ENCODE data around the gene POTEB3.

DNA sequence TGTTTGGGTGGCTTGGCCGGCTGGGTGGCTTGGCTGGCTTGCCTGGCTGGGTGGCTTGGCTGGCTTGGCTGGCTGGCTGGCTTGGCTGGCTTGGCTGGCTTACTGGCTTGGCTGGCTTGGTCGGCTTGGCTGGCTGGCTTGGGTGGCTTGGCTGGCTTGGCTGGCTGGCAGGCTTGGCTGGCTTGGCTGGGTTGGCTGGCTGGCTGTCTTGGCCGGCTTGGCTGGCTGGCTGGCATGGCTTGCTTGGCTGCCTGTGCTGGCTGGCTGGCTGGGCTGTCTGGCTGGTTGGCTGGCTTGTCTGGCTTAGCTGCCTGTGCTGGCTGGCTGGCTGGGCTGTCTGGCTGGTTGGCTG lies 438.2 kb downstream of the GOLGA6L6 start:
- RRBS, result no CpG with 5 or more reads among the region's 3 CpGs

DNA sequence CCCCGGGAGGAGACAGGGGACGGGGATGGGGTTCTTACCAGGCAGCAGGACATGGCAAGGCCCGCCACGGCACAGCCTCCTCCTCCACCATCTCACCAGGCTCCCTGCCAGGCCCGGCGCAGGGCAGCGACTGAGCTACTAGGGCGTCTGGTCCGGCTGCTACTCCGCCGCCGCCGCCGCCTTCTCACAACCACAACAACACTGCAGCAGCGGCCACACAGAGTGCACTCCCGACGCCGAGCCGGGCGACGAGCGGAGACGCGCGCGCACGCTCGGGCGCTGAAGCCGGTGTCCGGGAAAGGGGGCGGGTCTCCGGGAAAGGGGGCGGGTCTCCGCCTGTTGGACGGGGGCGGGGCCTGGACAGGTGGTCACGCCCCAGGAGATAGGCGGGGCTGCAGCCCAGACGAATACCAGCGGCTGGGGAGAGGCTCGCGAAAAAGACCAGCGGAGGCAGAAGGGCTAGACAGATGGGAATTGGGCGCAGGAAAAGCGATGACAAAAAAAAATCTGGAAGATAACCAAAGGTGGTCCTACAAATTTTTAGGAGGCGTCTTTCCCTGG lies 115.3 kb downstream of the POTEB3 start:
- RRBS, result no CpG with 5 or more reads among the region's 47 CpGs

- RRBS, result no CpG with 5 or more reads among the region's 45 CpGs
These were observed at the start of gene POTEB3 for GRCh38 chr15:21440258-21440937. Gene POTEB3 (minus strand): TSS chr15:21440499.

DNA sequence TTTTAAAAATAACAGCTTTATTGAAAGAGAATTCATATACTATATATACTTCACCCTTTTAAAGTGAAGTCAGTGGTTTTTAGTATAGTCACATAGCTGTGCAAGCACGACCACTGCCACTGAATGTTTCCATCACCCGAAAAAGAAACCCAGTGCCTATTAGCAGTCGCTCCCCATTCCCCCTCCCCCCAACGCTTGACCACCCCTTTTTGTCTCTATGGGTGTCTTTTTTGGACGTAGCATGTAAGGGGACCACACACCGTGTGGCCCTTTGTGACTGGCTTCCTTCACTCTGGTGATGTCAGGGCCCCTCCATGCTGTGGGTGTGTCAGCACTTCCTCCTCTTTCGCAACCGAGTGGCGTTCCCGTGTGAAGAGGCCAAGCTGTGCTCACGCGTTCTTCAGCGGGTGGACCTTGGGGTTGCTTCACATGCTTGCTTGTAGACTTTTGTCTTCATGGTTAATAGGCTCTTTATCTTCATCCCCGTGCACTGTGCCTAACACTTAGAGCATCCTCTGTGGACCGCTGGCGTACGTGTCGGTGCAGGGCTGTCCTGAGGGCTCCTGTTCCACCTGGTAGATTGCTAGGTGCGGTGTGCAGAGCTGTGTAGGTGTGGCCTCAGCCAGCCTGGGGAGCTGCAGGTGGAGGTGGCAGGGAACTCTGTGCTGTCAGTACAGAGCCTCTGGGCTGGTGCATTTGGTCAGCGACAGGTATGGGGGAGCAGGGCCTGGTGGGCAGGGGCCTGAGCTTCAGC lies 168.2 kb downstream of the OR4N4 start:
- RRBS, result no CpG with 5 or more reads among the region's 20 CpGs

DNA sequence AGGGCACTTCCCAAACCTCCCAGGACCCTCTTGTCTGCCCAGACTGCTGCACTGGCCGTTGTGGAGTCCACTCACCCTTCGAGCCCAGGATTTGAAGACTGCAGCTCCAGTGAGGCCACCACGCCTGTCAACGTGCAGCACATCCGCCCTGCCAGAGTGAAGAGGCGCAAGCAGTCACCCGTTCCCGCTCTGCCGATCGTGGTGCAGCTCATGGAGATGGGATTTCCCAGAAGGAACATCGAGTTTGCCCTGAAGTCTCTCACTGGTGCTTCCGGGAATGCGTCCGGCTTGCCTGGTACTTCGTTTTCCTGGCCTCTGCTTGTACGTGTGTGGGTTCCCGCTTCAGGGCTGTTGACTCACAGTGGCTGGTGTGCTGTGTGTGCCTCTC lies 114.2 kb downstream of the GOLGA6L22 start:
- RRBS, result no CpG with 5 or more reads among the region's 17 CpGs

GRCh38 chr15:22839767-22840405 lies 1.4 kb downstream of the NIPA2 start:
- RRBS, result 1% methylated on average over 2 of the region's 16 CpGs

DNA sequence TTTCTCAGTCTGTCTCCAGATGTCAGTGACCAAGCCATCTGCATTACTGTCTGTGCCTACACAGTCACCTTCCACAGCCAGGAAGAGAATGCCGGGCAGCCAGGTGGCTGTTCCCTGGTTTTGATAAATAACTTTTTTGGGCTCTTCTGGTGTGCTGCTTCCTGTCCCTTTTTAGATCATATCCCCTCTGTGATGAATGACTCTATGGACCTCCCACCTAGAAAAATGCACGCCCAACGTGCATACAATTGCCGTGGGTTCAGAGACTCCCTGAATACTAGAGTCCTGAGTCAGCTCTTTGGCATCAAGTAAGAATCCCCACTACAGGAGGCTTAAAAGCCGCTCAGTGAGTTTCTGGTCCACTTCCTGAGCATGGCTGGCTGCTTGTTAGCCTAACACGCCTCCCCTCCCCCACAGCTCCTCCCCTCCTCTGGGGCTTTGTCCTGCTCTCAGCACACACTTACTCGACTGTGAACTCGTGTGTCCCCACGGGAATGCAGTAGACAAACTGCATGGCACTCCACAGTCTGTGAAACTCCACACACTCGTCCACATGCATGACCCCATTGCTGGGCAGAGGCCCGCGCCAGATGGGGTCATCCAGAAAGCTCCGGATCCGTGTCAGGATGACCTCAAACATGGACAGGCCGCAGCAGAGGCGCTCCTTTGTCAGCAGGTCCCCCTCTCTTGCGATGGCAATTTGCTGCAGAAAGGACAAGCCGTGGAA lies 34.7 kb downstream of the NIPA2 start:
- RRBS, result no CpG with 5 or more reads among the region's 18 CpGs

DNA sequence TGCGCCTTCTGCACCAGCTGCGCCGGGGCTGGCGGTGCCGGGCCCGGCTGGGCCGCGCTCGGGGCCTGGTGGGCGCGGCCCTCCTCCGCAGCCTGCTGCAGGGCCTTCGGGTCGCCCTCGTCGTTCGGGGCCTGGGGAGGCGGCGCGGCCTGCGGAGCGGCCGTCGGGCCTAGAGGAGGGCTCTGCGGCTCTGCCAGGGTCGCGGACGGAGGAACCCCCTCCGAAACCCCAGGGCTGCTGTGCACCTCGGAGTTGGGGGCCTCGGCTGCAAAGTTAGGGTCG lies 254 bp downstream of the NDN start:
- RRBS, result no CpG with 5 or more reads among the region's 32 CpGs

DNA sequence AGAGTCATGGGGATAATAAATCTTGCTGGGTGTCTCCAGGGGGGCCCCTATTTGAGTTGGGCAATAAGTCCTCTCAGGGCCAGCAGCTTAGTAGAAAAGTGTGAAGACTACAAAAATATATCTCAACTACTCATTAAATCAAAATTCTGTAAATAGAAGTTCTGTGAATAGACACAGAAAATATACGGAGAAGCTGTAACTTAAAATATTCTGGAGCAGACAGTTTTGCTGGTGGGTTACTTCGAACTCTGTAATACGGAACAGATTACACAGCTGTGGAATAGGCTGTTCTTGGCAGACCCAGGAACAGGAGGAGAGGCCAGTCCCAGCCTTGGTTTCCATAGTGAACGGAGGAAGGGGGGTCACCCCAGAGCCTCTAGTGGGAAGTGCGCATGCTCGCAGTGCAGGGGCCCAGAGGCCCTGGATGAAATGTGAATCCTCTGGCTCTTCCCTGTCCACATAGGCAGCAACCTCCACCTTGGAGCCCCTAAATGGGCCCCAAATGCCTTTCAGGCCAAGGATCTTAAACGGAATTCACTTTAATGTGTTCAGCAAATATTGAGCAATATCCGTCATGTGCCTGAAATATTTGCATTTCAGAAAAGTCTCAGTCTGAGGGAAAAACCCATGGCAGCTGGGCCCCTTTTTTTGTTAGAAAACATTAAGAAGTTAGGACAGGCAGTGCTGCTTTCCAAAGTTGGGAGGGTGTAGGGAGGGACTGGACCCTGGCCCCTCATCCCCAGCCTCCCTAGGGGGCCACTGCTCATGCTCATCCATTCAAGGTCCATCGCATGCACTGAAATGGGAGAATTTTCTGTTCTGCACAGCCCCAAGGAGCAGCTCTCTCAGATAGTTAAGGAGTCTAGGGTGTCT lies 3.3 kb upstream of the NDN start:
- RRBS, result no CpG with 5 or more reads among the region's 9 CpGs

GRCh38 chr15:24823292-24824032 lies 131.3 kb upstream of the SNRPN start:
- RRBS, result no CpG with 5 or more reads among the region's 15 CpGs

- RRBS, result no CpG with 5 or more reads among the region's 3 CpGs
These were observed 102.5 kb upstream of the SNRPN start for GRCh38 chr15:24852172-24852738.

GRCh38 chr15:24956495-24957016 lies 1.8 kb downstream of the SNRPN start:
- RRBS, result no CpG with 5 or more reads among the region's 17 CpGs

DNA sequence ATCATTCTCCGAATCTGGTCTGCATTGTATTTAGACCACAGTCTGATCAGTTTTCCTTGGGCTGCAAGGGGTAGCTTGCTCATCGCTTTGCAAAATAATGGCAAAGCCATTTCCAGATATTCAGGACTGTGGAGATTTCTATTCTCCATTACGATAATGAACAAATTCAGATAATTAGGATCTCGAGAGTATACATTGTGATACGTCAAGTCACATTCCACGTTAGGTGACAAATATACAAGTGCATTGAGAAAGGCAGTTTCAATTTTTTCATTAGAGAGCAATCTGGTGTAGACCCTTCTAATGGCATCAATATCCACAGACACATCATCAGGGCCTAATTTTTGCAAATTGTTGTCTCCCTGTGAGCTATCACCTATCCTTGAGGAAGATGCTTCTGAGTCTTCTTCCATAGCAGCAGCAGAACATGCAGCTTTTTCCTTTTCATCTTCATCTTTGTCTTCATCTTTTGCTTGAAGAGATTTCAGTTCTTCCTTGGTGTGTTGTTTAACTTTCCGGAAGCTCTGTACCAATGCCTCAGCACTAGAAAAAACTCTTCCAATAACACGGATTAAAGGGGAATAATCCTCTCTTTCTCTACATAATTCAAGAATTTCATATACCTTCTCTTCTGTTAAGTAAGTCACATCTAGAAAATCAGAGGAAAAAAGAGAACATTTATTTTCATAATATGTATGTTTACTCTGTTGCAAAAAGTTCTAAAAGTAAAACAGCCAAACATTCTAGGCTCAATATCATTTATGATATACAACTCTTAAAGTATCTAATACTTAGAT lies 67.5 kb downstream of the UBE3A start:
- RRBS, result no CpG with 5 or more reads among the region's 8 CpGs

- RRBS, result no CpG with 5 or more reads among the region's 3 CpGs
These were observed 25.0 kb downstream of the UBE3A start for GRCh38 chr15:25413696-25414363.

- RRBS, result no CpG with 5 or more reads among the region's 2 CpGs
These were observed 14.8 kb downstream of the UBE3A start for GRCh38 chr15:25423662-25424835.

DNA sequence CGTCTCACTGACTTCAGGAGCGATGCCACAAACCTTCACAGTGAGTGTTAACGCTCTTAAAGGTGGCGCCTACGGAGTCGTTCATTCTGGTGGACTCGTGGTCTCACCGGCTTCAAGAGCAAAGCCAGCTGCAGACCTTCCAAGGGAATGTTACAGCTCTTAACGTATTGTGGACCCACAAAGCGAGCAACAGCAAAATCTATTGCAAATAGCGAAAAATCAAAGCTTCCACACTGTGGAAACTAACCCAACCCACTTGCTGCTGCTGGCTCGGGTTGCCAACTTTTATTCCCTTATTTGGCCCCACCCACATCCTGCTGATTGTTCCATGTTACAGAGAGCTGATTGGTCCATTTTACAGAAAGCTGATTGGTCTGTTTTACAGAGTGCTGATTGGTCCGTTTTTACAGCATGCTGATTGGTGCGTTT lies 64.4 kb upstream of the UBE3A start:
- RRBS, result no CpG with 5 or more reads among the region's 14 CpGs

- RRBS, result no CpG with 5 or more reads among the region's 30 CpGs
These were observed 144.9 kb downstream of the ATP10A start for GRCh38 chr15:25718040-25718720.

DNA sequence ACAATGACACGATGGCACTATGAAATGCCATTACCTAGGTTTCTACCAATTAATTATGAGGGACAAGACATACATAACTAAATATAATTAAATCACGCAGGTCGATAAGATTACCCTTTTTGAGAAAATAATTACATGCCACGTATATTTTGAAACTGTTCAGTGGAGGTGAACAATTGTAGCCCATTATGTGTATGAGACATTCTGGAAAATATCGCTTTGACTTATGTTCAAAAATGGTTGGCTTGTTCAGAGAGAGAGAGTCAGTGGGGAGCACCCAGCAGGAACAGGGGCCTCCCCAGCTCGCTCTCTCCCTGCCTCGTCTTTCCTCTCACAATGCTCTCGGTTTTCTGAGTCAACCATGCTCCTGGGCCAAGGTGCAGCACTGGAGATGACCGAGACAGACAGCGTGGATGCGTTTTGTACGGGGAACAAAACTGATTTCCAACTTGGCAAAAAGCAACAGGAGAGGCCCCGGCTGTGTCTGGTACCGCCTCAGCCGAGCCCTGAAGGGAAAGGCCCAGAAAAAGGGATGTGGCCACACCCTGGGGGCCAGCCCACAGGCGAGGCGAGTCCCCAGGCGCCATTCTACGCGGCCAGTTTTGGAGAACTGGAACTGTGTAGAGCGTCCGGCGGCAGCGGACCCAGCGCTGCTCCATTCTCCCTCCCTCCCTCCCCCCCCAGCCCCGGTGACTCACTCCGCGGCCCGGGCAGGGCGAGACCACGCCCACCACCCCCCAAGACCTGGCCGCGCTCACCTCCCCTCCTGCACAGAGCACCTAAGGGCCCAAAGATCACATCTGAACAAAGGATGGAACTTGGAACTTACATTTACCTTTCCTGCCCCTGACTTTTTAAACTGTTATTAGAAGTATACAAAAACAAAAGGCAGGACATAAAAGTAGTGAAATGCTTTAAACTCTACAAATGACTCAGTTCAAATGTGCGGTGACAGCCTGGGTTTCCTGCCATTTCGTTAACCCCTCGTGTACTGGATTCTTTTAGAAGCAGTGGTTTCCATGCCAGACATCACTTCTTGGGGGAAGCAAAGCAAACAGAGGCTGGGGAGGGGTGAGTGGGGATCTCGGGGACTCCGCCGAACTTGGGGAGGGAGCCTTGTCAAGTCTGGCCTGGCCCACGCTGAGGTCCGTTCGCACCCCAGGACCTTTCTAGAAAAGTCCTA lies 12.8 kb downstream of the ATP10A start:
- RRBS, result 4% methylated on average over 5 of the region's 42 CpGs

DNA sequence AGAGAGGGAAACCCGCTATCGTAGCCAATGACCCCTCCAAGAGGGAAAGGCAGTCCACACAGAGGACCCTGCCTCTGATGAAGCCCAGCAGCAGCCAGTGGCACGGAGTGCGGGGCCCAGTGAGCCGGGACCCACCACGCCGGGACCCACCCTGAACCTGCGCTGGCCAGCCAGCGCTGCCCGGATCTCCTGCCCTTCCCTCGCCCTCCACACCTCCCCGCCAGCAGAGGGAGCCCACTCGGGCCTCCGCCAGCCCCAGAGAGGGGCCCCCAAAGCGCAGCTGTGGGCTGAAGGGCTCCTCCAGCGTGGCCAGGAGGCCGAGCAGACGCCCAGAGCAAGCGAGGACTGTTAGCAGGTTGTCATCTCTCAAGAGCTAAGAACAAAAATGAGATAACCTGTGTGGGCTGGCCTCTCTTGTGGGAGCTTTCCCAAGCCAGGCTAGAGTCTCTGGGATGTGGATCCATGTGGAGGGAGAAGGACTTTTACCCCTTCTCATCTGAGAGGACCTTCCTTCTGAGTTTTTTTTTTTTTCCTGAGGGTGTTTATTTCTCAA lies 81.3 kb upstream of the ATP10A start:
- RRBS, result 79% methylated on average over 4 of the region's 19 CpGs

GRCh38 chr15:26050926-26051462 lies 187.9 kb upstream of the ATP10A start:
- RRBS, result no CpG with 5 or more reads among the region's 5 CpGs

Measured in T47D (cell line).